Melanocyte of skin (primary cell): ENCODE data around the genes SASH1 and UST.

DNA sequence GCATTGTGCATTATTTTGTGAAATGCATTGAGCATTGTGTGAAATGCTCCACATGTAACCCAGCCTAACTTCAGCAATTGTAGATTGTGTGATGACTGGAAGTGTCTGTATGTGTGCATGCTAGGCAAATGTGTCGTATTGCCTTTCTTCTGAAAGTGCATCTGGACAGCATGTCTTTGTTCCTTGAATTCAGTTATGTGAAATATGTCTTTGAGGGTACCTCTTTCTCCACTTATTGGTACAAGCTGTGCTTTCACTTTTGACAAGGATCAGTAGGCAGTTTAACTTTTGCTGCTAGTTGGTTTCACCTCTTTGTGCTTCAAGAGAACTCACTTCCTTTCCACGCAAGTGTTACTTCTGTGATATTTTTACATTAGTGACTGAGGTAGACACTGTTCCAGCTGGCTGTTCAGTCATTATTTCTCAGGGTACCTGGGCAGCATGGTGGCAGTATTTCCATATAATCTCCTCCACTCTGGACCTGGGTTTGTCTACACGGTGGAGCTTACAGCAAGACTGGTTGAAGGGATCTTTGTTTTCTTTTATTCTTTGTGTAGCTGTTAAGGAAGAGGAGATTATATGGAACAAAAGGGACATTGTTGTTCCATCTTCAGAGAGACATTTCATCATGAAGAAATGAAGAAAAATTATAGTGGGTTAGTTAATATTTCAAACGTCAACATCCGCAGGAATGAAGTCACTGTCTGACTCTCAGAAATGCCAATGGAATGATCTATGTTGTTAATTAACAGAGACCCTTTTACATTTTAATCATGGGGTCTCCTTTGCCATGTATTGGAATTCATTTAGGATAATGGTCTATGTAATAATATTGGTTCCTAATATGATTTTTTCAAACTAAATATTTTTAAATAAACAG is 175.4 kb downstream of the UTRN start:
- CAGE, long polyA plus RNA, 2 experiments = no peak in any of the 2 experiments

DNA sequence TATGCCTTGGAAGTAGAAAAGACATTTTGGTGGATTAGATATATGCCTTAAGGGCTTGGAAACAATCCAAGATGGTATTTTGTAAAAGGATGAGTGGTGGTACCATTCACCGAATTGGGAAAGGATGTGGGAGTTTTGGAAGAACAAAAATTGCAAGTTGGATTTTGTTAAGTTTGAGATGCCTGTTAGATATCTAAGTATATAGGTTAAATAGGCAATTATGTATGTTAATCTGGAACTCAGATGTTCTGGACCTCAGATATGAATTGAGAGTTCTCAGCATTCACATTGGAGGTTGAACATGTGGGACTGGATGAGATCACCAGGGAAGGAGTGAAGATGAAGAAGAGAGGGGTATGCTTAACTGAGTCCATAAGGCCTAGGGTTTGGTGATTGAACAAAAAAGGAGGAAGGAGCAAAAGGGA is 280.0 kb downstream of the UTRN start:
- CAGE, long polyA plus RNA, 2 experiments = no peak in any of the 2 experiments

GRCh38 chr6:145733587-145734051 is 1.7 kb downstream of the EPM2A start:
- CAGE, long polyA plus RNA, 2 experiments = no peak in any of the 2 experiments

- CAGE, long polyA plus RNA, 2 experiments = no peak in any of the 2 experiments
Observed at GRCh38 chr6:145798586-145799005, 16.0 kb downstream of the FBXO30 start.

DNA sequence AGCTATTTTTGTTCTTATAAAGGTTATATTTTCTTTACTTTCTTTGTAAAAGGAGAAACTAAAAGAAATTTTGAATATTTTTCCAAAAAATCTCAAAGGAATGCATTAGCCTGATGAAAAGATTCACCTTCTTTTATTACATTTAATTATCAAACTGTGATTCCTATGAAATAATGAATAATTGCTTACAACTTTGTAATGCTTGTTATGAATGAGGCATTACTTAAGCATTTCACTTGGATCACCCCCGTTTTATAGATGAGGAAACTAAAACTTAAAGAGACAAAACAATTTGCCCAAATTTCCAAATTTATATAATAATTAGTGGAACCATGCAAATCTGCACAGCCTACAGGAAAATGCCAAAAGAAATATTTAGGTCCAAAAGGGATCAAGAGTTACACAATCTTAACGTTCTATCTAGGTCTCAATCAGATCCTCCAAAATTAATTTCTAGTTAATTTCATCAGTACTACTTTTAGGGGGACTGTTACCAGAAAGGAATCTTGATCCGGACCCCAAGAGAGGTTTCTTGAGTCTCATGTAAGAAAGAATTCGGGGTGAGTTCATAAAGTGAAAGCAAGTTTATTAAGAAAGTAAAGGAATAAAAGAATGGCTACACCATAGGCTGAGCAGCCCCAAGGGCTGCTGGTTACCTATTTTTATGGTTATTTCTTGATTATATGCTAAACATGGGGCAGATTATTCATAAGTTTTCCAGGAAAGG is 288.0 kb downstream of the ADGB start:
- CAGE, long polyA plus RNA, 2 experiments = no peak in any of the 2 experiments

DNA sequence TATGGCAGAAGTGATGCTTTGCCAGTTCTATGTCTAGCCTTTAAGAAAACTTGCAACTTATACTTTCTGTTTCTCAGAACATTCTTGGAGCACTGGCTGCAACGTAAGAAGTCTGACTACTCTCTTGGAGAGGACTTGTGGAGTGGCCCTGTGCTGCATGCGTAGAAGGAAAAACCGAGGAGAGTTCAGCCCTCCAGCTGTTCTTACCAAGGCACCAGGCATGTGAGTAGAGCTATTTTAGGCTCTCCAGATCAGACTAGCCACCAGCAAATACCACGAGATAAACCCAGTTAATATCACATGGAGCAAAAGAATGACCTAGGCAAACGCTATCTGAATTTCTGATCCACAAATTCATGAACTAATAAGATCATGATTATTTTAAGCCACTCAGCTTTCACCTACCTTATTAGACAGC is 77.5 kb upstream of the STXBP5 start:
- CAGE, long polyA plus RNA, 2 experiments = no peak in any of the 2 experiments

- CAGE, long polyA plus RNA, 2 experiments = no peak in any of the 2 experiments
Observed at GRCh38 chr6:147259261-147259643, 55.0 kb downstream of the STXBP5 start.

DNA sequence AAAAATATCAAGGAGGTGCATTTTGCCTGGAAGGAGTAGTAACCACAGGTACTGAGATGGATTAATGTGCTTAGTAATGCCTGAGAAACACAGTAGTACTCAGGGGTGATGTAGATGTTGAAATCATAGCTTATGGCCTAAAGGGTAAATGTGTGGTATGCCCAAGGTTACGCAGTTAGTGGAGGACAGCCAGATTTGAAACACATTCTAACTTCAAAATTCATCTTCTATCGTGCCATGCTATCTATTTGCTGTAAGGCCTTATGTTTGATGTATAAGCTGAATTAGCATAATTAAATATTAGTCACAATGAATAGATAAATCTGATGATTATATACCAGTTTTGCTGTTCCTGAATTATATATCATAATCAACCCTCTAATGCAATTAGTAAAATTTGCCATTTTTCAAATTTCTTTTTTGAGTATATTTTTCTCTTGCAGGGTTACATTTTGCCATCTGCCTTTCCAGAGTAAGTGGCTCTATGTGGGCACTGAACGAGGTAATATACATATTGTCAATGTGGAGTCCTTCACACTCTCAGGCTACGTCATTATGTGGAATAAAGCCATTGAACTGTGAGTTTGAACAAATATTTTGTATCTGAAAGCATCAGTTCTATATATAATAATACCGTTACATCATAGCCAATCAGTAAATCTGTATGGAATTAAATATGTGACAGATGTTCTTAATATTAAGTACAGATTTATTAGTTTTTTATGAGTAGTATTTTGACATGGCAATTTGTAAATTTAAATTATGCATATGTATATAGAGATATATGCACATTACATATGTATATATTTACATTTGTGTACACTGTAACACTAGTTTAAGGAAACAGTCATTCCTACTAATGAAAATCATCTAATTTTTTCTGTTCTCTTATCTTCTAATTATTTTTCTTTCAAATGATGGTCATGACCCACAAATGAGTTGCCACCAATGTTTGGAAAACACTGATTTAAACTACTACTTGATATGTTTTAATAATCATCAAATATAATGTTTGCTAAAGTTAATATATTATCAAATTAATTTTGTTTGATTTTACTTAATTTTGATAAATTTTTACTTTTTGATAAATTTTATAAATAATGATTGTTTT is 56.3 kb downstream of the STXBP5 start:
- CAGE, long polyA plus RNA, 2 experiments = no peak in any of the 2 experiments

GRCh38 chr6:147306028-147306354 is 101.8 kb downstream of the STXBP5 start:
- CAGE, long polyA plus RNA, 2 experiments = no peak in any of the 2 experiments

DNA sequence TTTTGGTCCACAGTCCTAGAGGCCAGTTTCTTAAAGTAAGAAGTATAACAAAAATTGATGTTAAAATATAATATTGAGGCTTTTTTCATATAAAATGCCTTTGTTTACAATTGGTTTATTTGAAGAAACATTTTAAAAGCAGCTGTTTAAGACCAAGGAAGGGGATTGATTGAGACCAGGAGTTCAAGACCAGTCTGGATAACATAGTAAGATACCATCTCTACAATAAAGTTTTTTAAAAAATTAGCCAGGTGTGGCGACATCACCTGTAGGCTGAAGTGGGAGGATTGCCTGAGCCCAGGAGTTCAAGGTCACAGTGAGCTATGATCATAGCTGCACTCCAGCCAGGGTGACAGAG is 117.0 kb downstream of the STXBP5 start:
- CAGE, long polyA plus RNA, 2 experiments = no peak in any of the 2 experiments

- CAGE, long polyA plus RNA, 2 experiments = no peak in any of the 2 experiments
Observed at GRCh38 chr6:147565076-147565594, 56.6 kb downstream of the SAMD5 start.

DNA sequence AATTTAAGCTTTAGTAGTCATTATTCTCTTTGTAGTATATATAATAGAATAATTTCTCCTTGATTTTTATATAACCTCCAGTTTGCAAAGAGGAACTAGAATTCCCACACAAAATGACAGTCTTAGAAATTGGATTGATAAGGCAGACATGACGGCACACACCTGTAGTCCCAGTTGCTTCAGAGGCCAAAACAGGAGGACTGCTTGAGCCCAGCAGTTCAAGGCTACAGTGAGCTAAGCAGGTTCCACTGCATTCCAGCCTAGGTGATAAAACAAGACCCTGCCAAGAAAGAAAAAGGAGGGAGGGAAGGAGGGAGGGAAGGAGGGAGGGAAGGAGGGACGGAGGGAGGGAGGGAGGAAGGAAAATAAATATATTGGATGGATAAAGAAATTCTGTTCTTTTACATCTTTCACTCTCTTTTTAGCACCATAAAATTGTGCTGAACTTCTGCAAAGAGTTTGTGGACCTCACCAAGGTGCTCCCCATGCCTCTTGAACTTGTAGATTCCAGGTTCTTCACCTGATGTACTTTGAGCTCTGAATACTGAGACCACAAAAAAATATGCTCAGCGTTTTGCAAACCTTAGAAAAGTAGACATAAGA is 77.5 kb upstream of the SASH1 start:
- CAGE, long polyA plus RNA, 2 experiments = no peak in any of the 2 experiments

GRCh38 chr6:148342088-148342956 is at the start of gene SASH1:
Gene SASH1 (plus strand): TSS chr6:148342838.
- CAGE, long polyA plus RNA, 2 experiments = no peak in any of the 2 experiments

DNA sequence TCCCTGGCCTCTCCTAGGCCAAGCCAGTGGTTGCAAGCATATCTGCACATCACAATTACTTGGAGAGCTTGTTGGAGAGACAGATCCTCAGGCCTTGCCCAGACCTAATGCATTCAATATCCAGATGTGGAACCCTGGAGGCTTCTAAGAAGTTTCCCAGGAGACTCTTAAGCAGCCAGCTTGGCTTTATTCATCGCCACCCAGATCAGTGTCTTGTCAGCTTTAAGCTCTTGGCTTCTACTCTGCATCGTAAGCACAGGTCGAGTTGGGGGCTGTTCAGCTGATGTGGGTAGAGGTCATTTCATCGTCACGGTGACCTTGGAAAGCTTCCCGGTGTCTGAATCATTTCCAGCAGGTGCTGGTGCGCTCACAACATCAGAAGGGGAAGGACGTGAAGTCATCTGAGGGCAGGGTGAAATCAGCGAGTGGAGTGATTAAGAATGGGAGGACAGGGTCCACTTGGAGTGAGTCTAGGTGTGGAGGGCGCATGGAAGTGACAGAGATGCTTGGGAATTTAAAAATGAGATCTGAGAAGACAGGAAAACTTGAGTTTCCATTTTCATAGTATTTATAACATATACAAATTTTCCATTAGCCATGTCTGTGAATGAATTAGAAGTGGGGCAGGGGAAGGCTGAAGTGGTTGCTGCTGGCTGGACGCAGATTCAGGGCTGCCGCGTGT is 112.6 kb downstream of the SASH1 start:
- CAGE, long polyA plus RNA, 2 experiments = no peak in any of the 2 experiments

- CAGE, long polyA plus RNA, 2 experiments = no peak in any of the 2 experiments
Observed at GRCh38 chr6:148471657-148472761, 129.4 kb downstream of the SASH1 start.

- CAGE, long polyA plus RNA, 2 experiments = no peak in any of the 2 experiments
Observed at GRCh38 chr6:148509078-148509391, 166.4 kb downstream of the SASH1 start.

DNA sequence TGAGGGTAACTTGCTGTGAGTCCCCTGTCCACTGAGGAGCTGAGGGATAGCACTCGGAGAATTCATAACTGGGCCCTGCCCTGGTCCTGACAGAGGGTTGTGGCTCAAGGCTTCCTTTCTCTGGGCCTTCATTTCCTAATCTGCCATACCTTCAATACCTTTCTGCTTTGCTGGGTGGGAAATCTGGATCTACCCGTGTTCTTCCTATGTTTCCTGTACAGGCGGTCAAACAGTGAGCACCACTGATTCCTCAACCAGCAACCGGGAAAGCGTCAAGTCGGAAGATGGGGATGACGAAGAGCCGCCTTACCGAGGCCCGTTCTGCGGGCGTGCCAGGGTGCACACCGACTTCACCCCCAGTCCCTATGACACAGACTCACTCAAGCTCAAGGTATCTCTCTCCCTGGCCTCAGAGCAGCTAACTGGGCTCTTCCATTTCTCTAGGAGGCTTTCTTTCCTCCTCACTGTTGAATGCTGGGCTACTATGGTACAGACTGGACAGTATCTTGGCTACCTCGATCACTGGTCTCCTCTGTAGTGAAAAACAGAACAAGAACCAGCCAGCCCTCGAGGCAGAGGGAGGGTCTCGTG is 190.0 kb downstream of the SASH1 start:
- CAGE, long polyA plus RNA, 2 experiments = no peak in any of the 2 experiments

GRCh38 chr6:148746073-148747160 is at the start of gene UST:
Gene UST (plus strand): TSS chr6:148747030.
- CAGE, long polyA plus RNA, 2 experiments = no peak in any of the 2 experiments

DNA sequence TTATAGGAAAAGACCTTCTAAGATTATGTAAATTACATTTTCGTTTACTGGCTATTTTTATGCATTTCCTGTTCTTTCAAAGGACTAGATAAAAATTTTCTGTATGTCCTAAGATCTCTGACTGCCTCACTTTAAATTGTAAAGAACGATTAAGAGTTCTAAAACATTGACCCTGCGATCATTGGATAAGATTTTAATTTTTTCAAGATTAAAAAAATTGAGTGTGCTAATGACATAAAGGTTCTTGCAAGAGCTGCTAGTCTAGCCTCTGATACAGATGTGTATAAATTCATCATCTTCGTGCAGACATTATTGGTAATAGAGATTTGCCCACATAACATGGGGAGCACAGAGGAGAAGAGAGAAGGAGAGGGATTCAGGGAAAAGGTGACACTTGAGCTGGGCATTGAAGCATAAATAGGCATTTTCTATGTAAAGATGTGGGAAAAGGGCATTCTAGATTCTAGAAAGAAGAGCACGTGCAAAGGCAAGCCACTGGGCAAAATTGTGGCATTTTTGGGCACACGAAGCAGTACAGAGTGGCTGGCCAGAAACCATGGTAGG is 23.1 kb downstream of the UST start:
- CAGE, long polyA plus RNA, 2 experiments = no peak in any of the 2 experiments

DNA sequence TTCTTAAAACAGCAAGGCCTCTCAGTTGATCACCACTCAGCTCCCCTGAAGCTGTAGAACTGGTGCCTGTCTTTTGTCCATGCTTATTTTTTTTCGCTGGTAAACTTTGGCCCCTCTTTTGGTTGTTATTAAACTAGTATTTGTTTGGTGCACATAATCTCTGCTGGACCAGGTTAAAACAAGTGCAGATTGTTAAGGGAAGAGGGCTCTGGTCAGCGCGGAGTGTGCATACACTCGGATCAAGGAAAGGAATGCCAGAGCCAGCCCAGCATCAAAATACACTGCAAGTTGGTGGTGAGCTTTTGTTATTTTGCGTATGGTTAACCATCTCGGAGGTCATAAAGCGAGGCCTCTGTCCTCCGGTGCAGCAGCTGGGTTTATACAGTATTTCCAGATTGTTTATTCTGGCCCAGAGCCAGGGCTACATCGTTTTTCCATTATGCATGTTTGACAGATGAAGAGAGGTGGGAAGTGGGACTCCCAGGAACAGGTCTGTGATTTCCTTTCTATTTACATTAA is 256.7 kb upstream of the TAB2 start:
- CAGE, long polyA plus RNA, 2 experiments = no peak in any of the 2 experiments